Heart (tissue), 3 donors: ENCODE measurements around a stretch of chr2.

GRCh38 chr2:43212331-43212766 lies 14.1 kb downstream of the ZFP36L2 start:
- RAMPAGE, long total RNA, 2 experiments = no peak in any of the 2 experiments

- RAMPAGE, long total RNA, 2 experiments = no peak in any of the 2 experiments
These were observed 1.4 kb downstream of the ZFP36L2 start for GRCh38 chr2:43225015-43225406.

DNA sequence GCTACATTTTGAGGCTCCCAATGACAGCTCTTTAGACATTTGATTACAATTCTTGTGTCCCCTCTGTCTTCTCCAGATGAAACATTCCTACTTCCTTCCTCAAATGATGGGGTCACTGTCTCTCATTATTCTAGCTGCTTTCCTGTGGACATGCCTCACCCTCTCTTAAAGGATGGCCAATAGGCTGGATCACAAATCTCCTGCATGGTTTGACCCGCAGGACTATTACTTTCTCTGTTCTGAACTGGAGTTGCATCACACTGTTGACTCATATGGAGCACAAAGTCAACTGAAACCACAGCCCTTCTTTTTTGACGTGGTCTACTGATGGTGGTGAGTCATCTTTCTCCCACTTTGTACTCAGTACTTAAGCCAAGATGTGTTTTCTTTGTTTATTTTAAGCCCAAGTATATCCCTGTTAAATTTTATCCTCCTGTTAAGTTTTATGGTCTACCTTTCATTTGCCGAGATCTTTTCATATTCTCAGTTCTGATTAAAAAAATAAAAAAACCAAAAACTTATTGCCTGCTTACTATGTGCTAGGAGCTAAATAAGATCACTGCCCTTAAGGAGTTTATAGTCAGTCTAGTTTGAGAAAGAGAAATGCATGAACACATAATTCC lies 67.4 kb upstream of the ZFP36L2 start:
- RAMPAGE, long total RNA, 2 experiments = no peak in any of the 2 experiments

- RAMPAGE, long total RNA, 2 experiments = no peak in any of the 2 experiments
These were observed 87.0 kb upstream of the ZFP36L2 start for GRCh38 chr2:43313308-43313868.

DNA sequence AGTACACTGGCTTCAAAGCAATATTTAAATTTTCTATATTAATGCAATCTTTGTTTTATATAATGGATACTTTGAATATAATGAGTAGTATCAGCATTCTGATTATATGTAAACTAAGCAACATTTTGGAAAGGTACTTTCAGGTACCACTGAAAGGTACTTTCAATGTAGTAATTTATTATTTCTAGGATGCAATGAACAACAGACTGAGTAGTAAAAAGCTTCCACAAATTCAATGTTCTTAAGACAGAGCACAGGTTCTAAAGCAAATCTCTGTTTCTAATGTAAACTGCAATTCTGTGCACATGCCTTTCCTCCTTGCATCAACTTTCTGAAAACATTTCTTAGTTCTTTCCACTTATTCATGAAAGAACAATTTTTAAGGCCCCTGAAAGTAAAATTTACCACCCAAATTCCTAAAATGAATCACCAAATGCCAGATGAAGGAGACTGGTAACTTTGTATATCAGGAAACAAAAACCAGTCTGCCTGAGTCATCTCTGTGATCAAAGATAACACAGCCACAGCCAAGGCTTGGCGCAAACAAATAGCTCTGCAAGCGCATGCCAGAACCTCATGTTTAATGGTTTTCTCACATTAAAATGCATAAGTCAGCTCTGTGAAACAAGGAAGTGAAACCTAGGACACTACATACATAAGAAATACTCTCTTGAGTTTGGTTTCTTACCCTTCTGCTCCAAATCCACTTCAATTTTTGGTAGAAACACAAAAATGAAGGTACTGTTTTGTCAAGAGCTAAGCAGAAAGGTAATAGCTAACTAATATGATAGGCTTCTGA lies 169.5 kb downstream of the THADA start:
- RAMPAGE, long total RNA, 2 experiments = no peak in any of the 2 experiments

GRCh38 chr2:43482716-43483425 lies 113.0 kb downstream of the THADA start:
- RAMPAGE, long total RNA, 2 experiments = no peak in any of the 2 experiments

- RAMPAGE, long total RNA, 2 experiments = no peak in any of the 2 experiments
These were observed 58.7 kb downstream of the THADA start for GRCh38 chr2:43536993-43537588.

GRCh38 chr2:43842252-43842775 lies 3.5 kb downstream of the ABCG8 start:
- RAMPAGE, long total RNA, 2 experiments = no peak in any of the 2 experiments

- RAMPAGE, long total RNA, 2 experiments = no peak in any of the 2 experiments
These were observed 38.2 kb downstream of the LRPPRC start for GRCh38 chr2:43957305-43958225.

DNA sequence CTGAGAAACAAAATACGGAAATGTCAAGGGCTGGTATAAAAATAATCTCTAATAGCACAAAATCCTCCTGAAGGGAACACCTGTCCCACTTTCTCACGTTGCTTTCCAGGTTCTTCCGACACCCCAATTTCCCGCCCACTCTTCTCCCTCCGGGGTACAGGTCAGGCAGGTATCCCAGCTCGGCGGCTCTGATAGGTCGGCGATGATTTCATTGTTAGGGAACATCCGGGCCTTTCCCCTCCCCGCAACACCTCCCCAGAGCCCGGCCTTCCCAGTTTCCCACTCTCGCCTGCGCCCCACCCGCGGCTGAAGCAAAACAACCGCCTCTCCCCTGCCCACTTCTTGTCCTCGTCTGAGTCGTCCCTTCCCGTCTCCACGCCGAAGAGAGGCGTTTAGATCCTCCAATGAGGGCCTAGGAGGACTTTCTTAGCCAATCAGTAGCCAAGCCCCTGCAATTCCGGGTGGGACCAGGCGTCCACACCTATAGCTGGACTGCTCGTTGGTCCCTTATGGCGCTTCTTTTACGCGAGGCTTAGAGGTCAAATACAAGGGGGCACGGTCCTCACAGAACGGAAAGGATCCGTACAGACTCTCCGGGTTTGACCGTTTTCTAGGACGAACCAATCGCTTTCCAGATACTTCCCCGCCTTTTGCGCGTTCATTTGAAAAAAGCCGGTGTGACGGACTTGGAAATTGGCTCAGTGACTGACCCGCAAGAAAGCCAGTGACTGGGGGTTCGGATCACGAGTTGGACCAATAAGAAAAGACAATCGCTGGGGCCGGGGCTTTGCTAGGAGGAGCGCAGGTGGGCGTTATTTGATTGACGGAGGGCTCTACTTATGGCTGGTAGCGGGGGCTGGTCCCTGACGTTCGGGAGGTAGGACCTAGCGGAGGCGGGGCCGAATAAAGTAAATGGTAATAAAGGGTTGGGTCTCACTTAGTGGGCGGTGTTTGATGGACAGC lies 729 bp upstream of the PPM1B start:
- RAMPAGE, long total RNA, 2 experiments = no peak in any of the 2 experiments

- RAMPAGE, long total RNA, 2 experiments = no peak in any of the 2 experiments
These were observed 49.2 kb downstream of the PPM1B start for GRCh38 chr2:44217823-44218382.

- RAMPAGE, long total RNA, 2 experiments = no peak in any of the 2 experiments
These were observed 297 bp downstream of the PREPL start for GRCh38 chr2:44361070-44361323.

DNA sequence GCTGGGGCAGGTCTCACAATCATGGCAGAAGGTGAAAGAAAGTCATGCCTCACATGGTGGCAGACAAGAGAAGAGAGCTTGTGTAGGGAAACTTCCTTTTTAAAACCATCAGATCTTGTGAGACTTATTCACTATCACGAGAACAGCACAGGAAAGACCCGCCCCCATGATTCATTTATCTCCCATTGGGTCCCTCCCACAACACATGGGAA lies 183.2 kb upstream of the SIX2 start:
- RAMPAGE, long total RNA, 2 experiments = no peak in any of the 2 experiments

DNA sequence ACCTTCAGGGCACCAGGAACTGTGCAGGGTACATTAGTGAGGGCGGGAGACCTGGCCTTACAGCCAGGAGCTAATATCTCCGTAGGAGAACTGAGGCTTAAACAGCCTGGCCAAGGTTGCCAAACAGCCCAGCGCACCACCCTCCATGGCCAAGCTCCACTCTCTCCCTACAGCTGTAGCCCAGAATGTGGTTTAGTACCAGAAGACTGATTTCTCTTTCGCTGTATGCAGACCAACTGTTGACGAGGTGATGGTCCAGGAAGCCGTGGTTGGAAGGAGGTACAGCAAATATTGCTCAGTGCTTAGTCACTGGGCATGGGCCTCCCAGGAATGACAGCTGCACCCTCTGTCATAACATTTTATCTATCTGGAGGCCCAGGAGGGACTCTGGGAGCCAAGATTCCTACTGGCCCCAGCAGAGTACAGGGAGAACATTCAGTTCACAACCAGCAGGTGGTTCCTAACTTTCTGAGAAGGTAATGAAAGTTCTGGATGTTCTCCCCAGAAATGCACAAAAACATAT lies 228.8 kb upstream of the SIX2 start:
- RAMPAGE, long total RNA, 2 experiments = no peak in any of the 2 experiments

GRCh38 chr2:45332556-45333189 lies 278.4 kb downstream of the SRBD1 start:
- RAMPAGE, long total RNA, 2 experiments = no peak in any of the 2 experiments

- RAMPAGE, long total RNA, 2 experiments = no peak in any of the 2 experiments
These were observed 1.4 kb downstream of the PRKCE start for GRCh38 chr2:45652943-45653170.

GRCh38 chr2:45692235-45692713 lies 40.8 kb downstream of the PRKCE start:
- RAMPAGE, long total RNA, 2 experiments = no peak in any of the 2 experiments

- RAMPAGE, long total RNA, 2 experiments = no peak in any of the 2 experiments
These were observed 49.2 kb downstream of the PRKCE start for GRCh38 chr2:45700346-45701364.

DNA sequence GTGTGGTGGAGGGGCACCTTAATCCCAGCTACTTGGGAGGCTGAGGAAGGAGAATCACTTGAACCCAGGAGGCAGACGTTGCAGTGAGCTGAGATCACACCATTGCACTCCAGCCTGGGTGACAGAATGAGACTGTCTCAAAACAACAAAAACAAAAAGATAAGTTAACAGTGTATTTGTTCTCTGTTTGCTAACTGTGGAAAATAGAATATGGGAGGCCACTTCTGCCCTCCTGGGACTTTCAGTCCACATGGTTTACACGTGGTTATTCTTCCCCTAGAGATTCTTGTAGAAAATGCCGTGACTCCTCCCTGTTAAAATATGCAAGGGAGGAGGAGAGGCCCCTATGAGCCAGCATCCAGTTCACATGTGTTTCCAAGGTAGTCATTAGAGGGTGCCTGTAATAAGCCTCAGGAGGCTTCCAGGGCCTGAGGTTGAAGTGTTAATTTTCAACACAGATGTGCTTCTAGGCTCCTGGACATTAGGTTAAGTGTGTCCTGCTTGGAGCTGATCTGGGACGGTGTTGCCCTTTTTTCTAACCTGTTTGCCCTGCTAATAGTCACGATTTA lies 71.6 kb downstream of the PRKCE start:
- RAMPAGE, long total RNA, 2 experiments = no peak in any of the 2 experiments

- RAMPAGE, long total RNA, 2 experiments = no peak in any of the 2 experiments
These were observed 187.9 kb downstream of the PRKCE start for GRCh38 chr2:45839429-45839694.